Choroid plexus epithelial cell (primary cell): ENCODE measurements around a stretch of chr17.

GRCh38 chr17:1436556-1437427, 19.2 kb downstream of the CRK start:
- RRBS = no CpG with 5 or more reads among the region's 20 CpGs

DNA sequence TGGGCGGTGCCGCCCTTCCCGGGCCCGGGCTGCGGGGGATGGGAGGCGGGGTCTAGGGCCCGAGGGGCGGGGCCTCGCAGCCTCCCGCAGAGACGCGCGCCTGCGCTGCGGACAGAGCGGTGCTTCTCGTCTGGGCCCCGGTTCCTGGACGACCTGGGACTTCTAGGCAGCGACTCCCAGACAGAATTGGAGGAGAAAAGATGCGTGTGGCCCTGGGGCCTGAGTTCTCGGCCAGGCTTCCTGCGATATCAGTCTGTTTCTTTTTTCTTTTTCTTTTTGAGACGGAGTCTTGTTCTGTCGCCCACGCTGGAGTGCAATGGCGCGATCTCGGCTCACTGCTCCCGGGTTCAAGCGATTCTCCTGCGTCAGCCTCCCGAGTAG, 328 bp upstream of the CRK start:
- RRBS = 0% methylated on average over 3 of the region's 33 CpGs

GRCh38 chr17:1494108-1494857, 1.8 kb upstream of the MYO1C start:
- RRBS = no CpG with 5 or more reads among the region's 10 CpGs

- RRBS = no CpG with 5 or more reads among the region's 11 CpGs
Measured at GRCh38 chr17:1553544-1554239, 8.9 kb downstream of the PITPNA start.

- RRBS = no CpG with 5 or more reads among the region's 7 CpGs
Measured at GRCh38 chr17:1558369-1559125, 4.0 kb downstream of the PITPNA start.

GRCh38 chr17:1575074-1575851, 12.7 kb upstream of the PITPNA start:
- RRBS = 47% methylated on average over 14 of the region's 48 CpGs

DNA sequence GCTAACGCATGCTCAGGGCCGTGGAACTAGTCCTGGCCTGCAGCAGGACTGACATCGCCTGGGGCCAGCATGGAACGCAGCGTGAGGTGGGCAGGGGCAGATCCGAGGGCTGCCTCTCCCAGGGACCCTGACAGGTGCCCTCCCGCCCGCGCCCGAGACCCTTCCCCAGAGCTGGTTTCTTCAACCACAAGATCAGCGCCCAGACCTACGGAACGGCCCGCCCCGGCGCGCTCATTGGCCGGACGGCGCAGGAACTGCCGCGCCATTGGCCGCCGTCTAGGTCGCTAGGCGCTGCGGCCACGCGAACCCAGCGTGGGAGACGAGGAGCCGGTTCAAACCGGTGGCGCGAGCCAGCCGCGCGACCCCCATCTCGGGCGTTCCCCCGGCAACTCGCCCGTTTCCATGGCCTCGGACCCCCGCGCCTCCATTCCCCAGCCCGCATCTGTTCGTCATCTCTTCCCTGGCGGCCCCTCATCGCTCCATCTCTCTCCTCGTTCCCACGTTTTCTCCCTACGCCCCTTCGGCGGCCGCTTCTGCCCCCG, 353 bp downstream of the SLC43A2 start:
- RRBS = 1% methylated on average over 22 of the region's 57 CpGs

GRCh38 chr17:1630800-1631065, 2.1 kb upstream of the SLC43A2 start:
- RRBS = no CpG with 5 or more reads among the region's 4 CpGs

DNA sequence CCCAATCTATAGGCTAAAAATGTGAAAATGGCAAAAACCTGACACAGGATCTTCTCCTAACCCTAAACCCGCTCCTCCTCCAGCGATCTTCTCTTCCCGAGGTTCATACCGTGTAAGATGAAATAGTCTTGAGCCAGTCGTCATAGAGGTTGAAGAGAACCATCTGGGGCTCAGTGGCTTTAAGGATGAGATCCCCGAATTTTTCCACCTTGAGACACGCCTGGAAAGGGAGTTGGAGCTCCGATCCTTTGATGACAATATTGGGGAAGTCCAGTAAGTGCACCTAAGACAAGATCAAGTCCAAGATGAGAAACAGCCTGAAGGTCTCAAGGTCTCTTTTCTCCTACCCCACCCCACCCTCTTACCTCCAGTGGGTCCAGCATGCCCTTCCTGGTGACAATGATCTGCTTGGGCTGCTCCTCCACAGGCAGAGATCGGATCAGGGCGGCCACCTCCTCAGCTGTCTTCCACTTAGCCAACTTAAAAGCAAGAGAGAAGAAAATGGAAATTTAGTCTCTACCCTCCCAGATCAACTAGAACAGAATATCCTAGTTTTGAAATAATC, 6.7 kb upstream of the RILP start:
- RRBS = no CpG with 5 or more reads among the region's 10 CpGs

DNA sequence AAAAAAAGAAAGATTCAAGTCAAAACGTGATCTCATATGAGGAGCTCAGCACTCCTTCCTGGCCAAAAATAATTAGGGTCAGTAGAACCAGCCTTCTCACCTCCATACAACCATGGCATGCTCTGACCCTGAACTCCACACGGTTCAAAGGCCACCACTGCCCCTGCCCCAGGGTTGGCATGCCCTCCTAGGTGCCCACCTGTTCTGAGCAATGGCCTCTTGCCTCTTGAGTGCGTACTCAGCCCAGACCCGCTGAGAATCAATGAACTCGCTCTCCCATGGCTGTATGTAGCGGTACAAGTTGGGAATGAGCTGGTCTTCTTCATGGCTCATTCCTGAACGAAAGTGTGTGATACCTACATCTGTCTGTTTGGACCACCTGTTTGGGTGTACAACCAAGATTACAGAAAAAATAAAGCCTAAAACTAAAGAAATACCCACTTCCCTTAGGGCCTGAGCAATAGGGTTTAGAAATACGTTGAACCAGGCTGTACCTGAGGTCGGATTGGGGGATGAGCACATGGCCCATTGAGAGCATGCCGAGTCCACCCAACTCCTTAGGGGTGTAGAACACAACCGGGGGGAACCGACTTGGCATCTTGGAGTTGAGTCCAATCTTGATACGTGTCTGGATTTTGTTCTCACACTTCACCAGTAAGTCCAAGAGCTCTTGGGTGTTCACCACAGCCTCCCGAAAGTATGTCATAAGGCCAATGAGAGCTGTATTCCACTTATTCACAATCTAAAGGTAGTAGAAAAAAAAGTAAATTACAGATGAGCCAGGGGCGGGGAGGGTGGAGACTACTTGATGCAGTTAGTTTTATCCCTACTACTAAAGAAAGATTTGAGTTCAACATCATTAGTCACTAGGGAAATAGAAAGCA, 12.0 kb upstream of the RILP start:
- RRBS = no CpG with 5 or more reads among the region's 15 CpGs

- RRBS = no CpG with 5 or more reads among the region's 19 CpGs
Measured at GRCh38 chr17:1716974-1718123, 7.2 kb upstream of the WDR81 start.

GRCh38 chr17:1723753-1724177, 739 bp upstream of the WDR81 start:
- RRBS = no CpG with 5 or more reads among the region's 17 CpGs

DNA sequence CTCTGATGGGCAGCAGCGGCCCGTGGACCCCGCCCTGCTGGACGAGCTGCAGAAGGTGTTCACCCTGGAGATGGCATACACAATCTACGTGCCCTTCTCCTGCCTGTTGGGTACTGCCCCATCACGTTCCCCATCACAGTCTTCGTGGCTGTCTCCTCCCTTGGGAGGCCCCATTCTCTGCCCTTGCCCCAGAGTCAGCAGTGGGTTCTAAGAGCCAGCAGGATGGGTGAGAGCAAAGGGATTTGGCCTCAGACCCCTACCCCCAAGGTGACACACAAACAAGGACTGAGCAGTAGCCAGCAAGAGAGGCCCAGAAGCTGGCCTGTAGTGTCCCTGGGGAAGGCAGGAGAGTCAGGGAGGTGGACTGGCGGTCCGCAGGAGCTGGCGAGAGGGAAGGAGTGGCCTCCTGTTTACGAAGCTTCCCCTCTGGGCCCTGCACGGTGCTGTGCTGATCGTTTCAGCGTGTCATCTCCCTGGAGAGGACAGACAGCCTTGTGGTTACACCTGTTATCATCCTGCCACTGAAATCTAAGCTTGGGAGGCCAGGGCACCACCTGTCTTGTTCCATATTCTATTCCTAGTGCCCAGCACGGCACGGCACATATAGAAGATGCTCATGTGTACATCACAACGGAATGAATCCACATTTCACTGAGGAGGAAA, 8.3 kb downstream of the WDR81 start:
- RRBS = no CpG with 5 or more reads among the region's 17 CpGs

- RRBS = no CpG with 5 or more reads among the region's 4 CpGs
Measured at GRCh38 chr17:1782271-1782513, 20.3 kb downstream of the SERPINF1 start.

DNA sequence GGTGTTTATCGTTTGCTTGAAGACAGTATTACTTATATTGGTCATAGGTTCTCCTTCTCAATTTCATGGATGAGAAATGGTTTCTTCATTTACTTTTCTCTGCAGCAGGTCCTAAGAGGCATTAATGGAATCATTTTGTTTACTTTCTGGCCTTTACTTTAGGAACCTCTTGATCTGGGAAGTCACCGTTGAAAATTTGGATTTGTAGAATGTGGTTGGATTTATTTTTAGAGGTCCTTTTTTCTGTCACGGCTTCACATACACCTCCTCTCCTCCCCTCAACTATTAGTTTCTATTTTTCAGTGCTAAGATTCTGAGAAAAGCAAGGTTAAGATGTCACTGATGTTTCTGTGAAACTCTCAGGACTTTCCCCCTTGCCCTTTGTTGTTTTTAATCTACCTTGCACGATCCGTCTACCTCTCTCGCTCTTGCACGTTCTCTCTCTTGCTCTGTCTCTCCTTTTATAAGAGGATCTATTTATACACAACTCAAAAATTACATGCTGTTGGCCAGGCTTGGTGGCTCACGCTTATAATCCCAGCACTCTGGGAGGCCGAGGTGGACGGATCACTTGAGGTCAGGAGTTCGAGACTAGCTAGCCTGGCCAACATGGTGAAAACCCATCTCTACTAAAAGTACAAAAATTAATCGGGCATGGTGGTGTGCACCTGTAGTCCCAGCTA, 43.5 kb downstream of the RPA1 start:
- RRBS = no CpG with 5 or more reads among the region's 12 CpGs

GRCh38 chr17:1966691-1967058, 58.5 kb downstream of the RTN4RL1 start:
- RRBS = 94% methylated on average over 1 of the region's 5 CpGs

DNA sequence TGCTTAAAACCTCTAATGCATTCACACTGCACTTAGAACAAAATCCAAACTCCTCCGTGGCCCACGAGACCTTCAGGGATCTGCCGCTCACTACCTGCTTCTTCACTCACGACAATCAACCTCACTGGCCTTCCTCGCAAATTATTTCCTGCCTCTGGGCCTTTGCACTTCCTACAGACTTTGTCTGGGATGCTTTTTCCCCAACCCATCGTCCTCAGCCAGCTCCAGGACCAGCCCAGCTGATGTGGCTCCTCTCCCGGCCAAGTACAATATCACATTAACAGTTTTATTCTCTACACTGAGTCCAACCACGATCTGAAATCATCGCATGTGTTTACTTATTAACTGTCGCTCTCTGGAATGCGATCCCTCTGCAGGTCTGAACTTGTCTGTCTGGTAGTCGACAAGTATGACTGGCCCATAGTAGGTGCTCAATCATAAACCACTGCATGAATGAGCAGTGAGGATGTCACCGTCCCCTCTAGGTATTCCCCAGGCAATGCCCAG, 28.0 kb downstream of the RTN4RL1 start:
- RRBS = no CpG with 5 or more reads among the region's 13 CpGs

- RRBS = no CpG with 5 or more reads among the region's 20 CpGs
Measured at GRCh38 chr17:2030467-2031057, 609 bp downstream of the DPH1 start.

- RRBS = 2% methylated on average over 19 of the region's 90 CpGs
Measured at GRCh38 chr17:2053425-2054361, 1.2 kb upstream of the HIC1 start.

- RRBS = no CpG with 5 or more reads among the region's 11 CpGs
Measured at GRCh38 chr17:2222671-2223487, 80.7 kb downstream of the SMG6 start.